ENCODE measurements around a stretch of chr4.

DNA sequence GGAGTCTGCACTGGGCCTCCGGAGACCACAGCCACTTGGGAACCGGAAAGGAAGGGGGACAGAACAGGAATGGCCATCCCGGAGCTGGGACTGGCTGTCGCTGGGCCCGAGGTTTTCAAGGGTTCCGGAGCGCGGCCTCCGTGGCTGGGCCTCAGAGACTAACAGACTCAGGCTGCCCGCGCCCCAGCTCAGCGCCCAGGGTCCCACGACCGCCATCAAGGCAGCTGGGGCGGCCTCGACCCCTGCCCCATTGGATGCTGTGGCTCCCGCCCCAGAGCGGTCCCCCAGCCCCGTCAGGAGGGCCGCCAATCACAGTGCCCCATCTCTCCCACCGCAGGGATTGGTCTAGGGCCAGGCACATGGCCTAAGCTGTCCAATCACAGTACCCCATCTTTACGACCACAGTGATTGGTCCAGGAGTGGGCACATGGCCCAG is 105.2 kb upstream of the NKX1-1 start:
- RRBS: 96% methylated on average over 5 of the region's 22 CpGs

GRCh38 chr4:1521142-1521552 is 114.9 kb upstream of the NKX1-1 start:
- RRBS: 2% methylated on average over 19 of the region's 44 CpGs

DNA sequence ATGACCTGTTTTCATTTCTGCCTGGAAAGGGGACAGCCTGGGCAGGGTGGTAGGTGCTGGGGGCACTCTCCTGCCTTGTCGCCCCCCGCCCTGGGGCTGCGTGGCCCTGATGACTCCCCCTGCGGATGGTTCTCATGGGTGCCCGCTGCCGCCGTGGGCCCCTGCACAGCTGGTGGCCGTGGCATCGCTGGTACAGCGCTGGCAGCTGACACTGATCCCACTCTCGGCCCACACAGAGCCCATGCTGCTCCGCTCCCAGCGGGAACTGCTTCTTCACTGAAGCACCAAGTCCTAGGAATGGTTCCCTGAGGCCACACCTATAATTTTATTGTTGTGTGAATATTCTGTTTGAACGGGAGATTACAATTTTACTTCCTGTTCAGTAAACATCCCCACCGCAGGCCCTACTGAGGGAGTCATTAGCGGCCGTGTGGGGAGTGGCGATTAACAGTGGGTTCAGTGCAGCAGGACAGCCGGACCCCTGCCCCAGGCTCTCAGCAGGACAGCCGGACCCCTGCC is 138.6 kb upstream of the NKX1-1 start:
- RRBS: no CpG with 5 or more reads among the region's 20 CpGs

DNA sequence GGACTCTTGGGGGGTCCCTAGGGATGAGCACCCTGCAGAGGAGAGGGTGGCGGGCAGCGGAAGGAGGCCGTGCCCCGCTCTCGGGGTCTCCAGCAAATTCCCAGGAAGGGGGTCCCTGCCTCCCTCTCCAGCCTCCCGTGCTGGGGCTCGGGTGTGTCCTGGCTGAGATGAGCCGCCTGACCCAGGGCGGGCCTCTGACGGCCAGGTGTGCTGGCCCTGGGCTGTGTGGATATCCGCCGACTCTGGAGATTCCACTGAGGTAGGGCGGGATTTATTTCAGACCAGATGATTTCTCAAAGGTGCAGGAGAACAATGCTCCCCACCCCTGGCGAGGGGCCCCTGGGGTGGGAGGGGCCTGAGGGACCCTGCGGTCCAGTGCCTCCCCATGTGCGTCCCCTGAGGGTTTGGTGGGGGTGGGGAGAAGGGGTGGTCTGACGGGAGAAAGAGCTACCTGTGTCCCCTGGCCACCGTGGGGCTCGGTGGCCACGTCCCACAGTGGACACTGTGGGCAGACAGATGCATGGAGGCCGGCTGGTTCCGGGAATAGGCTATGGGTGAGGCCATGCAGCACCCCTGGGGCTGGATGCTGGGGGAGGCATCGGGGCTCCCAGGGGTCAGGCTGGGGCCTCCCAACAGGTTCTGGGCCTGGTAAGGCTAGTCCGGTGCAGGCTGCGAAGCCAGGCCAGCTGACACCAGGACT is 971 bp upstream of the FAM53A start:
- RRBS: 49% methylated on average over 2 of the region's 25 CpGs

DNA sequence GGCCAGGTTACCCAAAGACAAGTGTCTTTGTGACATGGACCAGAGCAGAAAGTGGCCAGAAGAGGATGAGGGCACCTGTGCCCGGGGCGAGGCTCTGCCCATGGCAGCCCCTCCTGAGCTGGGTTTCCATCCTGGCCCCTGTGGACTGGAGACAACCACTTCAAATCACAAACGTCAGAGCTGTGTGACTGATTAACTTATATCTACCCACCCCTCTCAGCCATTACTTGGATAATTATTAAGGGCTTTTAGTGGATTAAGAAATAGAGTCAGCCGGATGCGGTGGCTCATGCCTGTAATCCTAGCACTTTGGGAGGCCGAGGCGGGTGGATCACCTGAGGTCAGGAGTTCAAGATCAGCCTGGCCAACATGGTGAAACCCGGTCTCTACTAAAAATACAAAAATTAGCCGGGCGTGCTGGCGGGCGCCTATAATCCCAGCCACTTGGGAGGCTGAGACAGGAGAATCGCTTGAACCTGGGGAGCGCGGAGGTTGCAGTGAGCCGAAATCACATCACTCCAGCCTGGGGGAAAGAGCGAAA is 1.7 kb upstream of the FAM53A start:
- RRBS: 97% methylated on average over 1 of the region's 17 CpGs

DNA sequence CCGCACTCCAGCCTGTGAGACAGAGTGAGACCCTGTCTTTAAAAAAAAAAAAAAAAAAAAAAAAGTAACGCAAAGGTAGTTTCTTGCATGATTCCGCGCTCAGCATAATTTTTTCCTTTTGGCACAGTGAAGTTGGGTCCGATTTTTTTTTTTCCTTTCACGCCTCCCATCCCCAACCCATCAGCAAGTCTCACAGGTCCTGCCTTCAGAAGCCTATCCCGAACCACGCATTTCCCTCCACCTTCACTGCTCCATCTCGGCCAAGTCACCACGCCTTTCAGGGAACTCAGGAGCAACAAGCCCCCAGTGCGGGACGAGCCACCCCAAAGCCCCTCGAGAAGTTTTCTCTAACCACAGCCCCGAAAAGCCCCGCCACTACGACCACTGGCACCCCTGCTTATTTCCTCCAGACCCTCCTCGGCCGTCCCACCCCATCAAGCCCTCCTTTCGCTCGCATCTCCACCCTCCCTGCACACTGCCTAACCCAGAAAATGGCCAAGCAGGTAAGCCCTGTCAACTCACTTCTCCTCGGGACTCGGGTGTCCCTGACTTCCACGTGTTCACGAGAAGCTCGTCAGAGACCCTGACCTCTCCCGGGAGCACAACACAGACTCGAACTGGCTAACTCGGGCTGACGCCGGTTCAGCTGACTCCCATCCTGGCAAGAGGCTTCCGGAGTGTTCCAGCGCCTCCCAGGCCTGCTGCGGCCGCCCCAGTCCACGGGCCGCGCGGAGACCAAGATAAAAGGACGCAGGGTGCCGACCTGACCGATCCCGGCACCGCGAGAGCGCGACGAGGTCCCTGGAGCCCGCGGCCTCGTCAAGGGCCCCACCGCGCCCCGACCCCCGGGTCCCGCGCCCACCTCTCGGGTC is 871 bp downstream of the SLBP start:
- RRBS: 1% methylated on average over 7 of the region's 57 CpGs

GRCh38 chr4:1728095-1728714 is 6.9 kb downstream of the TACC3 start:
- RRBS: no CpG with 5 or more reads among the region's 21 CpGs

DNA sequence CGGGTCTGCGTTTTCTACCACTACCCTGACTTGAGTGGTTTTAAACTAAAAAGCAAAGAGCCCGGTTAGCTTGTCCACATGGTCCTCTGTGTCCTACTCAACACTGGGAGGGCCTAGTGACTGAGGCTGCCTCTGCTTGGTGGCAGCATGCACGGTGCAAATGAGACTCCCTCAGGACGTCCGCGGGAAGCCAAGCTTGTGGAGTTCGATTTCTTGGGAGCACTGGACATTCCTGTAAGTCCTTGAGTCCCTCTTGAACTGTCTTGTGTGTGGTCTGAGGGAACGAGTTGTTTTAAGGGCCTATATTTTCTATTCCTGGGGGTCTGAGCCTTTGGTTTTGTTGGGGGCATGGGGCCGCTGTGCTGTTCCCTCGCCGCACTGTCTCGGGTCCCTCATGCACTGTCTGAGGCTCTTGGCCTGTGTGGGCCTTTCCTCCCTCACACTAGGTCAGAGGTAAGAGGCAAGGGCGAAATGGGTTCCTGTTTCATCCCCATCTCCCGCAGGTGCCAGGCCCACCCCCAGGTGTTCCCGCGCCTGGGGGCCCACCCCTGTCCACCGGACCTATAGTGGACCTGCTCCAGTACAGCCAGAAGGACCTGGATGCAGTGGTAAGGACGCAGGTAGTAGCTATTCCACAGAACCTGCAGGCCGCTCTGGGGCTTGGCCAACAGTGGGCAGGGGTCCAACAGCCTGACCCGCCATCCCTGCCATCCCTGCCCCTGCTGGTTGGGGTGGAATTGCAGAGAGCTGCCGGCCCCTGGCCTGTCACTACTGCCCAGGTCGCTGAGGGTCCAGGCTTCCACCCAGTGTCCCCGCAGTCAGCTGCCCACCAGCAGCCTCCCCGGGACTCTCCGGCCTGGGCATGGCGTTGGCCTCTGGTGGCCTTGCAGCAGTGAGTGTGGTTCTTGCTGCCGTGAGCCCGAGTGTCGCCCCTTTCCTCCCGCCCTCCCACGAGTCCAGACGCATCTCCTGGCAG is 16.1 kb downstream of the TACC3 start:
- RRBS: 97% methylated on average over 5 of the region's 33 CpGs

DNA sequence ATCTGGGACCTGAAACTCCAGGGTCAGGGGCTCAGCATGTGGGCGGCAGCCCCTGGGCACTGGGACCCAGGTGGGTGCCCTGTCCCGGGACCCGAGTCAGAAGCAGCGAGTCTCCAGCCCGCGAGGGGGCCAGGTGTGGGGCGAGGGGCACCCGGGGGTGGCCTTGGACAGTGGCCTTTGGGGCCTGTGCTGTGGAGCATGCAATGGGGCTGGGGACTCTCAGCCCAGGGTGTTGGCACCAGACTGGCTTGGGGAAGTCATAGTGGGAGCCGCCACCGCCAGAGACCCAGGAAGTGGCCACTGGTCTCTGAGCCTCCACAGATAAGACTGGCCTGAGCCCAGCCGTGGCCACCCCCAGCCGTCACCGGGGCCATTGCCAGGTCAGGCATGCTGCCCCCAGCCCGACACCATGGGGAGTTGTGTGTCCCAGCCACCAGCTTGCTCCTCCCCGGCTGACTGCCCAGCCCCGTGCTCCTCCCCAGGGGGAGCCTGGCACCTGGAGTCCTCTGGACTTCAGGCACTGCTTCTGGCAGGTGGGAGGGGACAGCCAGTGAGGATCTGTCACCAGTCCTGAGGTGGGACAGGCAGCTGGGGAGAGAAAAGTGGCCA is 32.4 kb downstream of the TACC3 start:
- RRBS: 91% methylated on average over 9 of the region's 16 CpGs

DNA sequence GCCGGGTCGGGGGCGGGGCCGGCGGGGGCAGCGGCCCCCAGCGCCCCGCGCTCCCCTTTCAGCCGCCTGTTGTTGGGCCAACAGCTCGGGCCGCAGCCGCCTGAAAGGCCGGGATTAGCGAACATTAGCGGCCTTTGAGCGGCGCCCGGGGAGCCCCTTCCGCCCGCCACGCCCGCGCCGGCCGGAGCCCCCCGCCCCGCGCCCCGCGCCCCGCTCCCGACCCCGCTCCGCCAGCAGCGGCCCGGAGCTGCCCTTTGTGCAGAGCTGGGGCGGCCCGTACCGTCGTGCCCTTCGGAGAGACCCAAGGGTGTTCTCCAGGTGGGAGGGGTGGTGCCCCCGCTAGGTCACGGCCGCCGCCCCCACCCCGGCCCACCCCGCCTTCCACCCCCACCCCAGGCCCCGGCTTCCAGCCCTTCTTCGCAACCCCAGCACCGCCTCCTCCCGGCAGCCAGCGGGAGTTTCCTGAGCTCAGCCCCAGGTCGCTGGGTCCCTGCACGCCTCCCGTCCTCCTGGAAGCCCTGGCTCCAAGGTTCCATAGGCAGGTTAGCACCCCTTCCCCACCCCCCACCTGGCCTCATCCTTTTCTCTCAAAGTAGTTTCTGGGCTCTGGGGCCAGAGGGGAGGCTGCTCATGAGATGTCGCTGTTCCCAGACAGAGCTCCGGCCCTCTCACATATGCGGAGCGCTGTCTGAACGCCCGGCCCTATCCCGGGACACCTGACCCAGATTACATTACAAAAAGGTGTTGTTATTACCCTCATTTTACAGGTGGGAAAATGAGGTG is 25.3 kb upstream of the FGFR3 start:
- RRBS: 16% methylated on average over 24 of the region's 63 CpGs

DNA sequence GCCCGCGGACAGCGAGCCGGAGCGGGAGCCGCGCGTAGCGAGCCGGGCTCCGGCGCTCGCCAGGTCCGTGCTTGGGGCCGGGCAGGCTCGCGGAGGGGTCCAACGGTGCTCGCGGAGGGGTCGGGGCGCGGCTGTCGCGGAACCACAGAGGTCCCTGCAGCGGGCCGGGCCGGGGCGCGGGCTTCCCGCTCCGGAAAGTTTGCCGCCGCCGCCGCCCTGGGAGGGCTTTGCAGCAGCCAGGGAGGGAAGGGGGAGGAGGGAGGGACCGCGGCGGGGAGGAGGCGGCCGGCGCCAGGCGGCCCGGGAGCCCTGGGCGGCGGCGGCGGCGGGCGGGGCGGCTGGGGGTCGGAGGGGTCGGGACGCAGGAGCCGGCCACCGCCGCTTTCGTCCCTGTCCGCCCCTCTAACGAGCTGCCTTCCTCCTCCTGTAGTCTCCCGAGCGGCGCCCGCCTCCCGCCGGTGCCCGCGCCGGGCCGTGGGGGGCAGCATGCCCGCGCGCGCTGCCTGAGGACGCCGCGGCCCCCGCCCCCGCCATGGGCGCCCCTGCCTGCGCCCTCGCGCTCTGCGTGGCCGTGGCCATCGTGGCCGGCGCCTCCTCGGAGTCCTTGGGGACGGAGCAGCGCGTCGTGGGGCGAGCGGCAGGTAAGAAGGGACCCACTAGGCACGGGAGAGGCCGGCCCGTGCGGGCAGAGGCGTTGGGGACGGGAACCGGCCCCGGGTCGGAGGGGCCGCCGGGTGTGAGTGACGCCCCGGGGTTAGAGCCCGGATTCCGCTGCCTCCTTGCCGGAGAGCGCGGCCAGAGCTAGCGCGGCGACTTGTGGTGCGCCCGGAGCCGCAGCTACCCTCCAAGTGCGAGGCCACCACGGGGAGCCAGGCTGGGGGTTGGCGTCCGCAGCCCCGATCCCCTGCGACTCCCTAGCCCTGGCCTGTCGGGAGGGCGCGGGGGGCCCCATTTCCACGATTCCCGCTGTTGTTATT is 598 bp downstream of the FGFR3 start:
- RRBS: under 1% methylated on average over 76 of the region's 130 CpGs

DNA sequence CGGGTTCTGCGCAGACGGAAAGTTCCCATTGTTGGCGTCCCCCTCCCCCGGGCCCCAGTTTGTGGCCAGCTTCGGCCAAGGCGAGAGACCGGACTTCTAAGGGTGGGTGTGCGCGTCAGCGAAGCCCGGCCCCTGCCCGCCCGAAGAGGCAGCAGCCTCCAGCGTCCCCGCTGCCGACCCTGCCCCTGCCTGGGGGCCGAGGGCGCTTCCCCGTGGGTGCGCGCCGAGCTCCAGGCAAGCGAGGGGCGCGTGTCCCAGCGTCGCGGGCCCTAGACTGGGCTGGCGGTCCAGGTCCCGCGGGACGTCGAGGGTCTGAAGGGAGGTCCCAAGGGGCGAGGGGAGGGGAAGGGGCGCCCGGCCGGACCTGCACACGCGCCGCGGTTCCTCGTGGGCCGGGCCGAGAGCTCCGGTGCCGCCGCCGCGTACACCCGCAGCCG is 1.3 kb downstream of the FGFR3 start:
- RRBS: under 1% methylated on average over 7 of the region's 52 CpGs

GRCh38 chr4:1887395-1888027 is 16.3 kb downstream of the NSD2 start:
- RRBS: no CpG with 5 or more reads among the region's 5 CpGs

GRCh38 chr4:1980335-1981132 is 28.2 kb downstream of the NELFA start:
- RRBS: 90% methylated on average over 4 of the region's 19 CpGs

GRCh38 chr4:2036741-2037441 is 4.9 kb upstream of the C4orf48 start:
- RRBS: 74% methylated on average over 5 of the region's 17 CpGs

GRCh38 chr4:2241382-2241675 is 592 bp downstream of the HAUS3 start:
- RRBS: 1% methylated on average over 8 of the region's 21 CpGs

GRCh38 chr4:2249669-2250320 is 7.9 kb upstream of the HAUS3 start:
- RRBS: 84% methylated on average over 1 of the region's 23 CpGs

- RRBS: no CpG with 5 or more reads among the region's 37 CpGs
These were observed 6.6 kb downstream of the MXD4 start for GRCh38 chr4:2254913-2256075.

DNA sequence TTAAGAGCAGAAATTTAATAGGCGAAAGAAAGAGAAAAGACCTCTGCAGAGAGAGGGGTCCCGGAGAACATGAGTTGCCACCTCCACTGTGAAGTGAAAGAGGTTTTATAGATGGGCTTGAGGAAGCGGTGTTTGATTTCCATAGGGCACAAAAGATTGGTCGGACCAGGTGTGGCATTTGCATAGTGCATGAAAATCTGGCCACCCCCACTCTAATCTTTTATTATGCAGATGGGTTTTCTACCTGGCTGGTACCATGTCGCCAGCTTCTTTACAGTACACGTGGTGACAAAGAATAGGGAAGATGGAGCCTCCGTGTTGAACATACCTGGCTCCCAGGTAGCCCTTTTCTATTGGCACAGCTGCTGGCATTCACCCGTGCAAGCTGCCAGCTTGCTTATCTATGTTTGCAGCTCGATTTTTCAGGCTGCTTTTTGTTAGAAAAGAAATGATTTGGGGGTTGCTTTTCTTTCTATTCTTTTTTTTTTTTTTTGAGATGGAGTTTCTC is 14.3 kb upstream of the SH3BP2 start:
- RRBS: no CpG with 5 or more reads among the region's 9 CpGs

DNA sequence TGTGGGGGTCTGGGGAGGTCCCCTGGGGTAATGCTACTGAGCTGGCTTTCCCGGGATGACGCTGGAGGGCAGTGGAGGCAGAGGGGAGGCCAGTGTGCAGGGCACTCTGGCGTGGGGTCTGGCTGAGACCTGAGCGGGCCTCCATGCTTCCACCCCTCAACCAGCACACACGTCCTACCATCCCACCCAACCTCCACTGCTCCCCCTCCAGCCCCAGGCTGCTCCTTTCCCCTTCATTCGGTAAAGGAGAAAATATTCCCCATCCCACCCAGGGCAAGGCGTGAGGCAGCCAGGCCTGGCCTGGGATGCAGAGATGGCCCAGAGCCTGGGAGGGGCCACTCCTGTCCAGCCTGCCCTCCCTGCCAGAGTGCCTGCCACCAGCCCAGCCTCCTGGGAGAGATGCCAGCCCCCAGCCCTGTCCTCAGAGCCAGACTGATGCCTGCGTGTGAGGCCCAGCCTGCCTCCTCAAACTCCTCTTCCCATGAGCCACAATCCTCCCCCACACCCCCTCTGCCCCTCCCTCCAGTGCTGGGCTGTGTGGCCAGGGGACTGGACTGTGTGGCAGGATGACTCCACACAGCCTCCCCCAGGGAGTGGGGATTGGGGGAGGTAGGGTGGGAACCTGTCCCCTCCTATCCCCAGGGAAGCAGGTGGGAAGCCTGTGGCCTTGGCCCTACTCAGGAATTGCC is 4.5 kb upstream of the SH3BP2 start:
- RRBS: no CpG with 5 or more reads among the region's 8 CpGs

Measured in T47D (cell line).